Measurements from ENCODE around the genes FRZB and ZC3H15.

- PRO-cap = no peak
Measured at GRCh38 chr2:181034016-181034431, 53.6 kb downstream of the UBE2E3 start.

DNA sequence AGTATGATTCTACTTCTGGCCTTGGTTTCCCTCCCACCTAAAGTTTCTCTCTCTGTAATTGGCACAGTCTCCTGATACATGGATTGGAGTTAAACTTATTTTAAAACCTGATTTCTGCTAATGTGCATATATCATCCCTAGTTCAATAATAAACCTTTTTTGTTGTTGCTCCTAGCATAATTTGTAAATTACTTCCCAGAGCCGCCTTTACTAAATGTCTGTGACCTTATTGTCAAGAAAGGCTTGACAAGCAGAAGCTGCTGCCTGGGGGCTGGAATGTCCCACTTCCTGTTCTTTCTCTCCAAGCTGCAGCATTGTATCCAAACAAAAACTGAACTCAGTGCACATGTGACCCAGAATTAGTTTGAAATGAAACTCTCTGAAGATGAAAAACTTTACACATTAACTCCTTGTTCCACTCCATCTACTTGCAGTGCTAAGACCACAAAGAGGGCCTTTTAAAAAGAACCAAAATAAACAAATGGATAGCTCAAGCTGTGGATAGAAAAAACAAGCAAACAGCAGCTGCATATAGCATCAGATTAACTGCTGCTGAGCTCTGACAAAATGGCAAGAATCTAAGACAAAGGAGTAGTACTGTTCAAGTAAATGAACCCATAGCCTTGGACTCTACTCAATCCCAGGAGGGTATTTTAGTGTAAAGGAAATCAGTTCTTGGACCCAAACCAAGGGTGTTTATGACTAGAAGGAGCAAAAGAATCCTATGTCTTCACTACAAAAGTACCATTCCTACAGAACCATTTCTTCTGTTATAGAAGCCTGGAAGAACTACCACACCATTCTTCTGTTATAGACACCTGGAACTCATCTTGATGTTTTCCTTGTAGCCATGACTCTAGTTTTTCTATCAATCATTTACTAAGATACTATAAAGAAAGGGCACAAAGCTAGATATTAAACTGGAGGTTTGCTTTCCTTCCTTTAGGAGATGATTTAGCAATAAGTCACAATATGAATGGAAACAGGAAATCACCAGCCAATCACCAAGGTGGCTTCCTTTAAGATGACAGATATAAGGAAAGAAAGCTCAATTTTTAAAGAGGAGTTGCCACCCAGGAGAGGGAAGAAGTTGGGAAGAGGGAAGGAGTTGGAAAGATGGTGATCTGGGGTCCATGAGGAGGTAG lies 100.0 kb upstream of the NEUROD1 start:
- PRO-cap = no peak

- PRO-cap = no peak
Measured at GRCh38 chr2:181893002-181893582, 1.6 kb downstream of the ITPRID2 start.

GRCh38 chr2:181896332-181896779 lies 4.8 kb downstream of the ITPRID2 start:
- PRO-cap = no peak

- PRO-cap = no peak
Measured at GRCh38 chr2:181901582-181902854, 10.5 kb downstream of the ITPRID2 start.

DNA sequence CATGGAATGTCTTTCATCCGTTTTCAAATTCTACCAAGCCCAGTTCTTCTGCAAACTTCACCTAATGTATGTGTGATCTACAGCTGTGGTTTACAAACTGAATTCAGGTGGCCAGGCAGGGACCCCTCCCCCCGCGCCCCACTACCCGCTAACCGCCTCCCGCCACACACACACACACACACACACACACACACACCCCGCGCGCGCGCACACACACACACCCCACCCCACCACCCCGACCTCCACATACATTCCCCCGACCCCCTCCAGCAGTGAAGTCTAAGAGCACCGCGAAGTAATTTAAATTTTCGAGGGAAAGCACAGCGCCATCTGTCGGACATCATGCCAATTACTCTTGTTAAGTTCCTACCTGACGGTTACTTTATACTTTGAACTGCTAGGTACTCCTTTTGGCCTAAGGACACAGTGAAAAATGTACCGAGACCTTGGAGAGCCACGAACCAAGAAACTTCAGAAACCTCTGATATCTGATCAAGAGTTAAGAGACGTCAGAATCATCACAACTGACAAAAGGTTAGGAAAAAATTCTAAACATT lies 31.5 kb upstream of the PPP1R1C start:
- PRO-cap = no peak

DNA sequence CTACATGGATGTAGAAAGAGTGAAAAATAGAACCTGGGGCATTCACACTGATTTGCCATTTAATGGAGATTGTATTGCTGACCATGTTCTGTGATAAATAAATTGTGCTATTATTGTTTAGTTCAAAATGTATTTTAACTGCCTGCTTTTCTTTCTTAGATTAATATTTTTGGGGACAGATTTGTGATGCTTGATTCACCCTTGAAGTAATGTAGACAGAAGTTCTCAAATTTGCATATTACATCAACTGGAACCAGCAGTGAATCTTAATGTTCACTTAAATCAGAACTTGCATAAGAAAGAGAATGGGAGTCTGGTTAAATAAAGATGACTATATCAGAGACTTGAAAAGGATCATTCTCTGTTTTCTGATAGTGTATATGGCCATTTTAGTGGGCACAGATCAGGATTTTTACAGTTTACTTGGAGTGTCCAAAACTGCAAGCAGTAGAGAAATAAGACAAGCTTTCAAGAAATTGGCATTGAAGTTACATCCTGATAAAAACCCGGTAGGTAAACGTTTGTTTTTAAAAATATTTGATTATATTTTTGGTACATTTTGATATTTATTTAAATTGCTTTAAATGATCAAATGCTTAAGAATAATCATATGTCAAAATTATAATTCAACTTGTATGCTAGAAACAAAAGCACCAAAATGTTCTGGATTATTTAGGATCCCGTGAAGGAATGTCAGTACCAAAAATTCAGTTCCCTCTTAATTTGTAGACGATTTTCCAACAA lies 1.9 kb downstream of the DNAJC10 start:
- PRO-cap = no peak

DNA sequence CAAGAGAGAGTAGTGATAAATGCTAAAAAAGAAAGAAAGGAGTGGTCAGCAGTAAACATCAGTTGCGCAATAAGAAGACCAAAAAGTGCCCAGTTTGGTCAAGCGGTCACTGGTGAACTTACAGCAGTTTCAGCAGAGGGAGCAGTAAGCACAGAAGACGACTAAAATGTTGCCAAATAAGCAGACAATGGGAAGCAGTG lies 45.8 kb downstream of the DNAJC10 start:
- PRO-cap = no peak

GRCh38 chr2:182793144-182793368 lies 73.4 kb downstream of the FRZB start:
- PRO-cap = no peak

GRCh38 chr2:182866361-182866920 lies at the start of gene FRZB:
FRZB (minus strand) TSS chr2:182866637.
- PRO-cap = bidirectional peak, plus-strand start at chr2:182866723, minus-strand start at chr2:182866631

- PRO-cap = no peak
Measured at GRCh38 chr2:183056816-183057388, 18.6 kb upstream of the NCKAP1 start.

- PRO-cap = no peak
Measured at GRCh38 chr2:185276355-185276661, 462.3 kb upstream of the FSIP2 start.

DNA sequence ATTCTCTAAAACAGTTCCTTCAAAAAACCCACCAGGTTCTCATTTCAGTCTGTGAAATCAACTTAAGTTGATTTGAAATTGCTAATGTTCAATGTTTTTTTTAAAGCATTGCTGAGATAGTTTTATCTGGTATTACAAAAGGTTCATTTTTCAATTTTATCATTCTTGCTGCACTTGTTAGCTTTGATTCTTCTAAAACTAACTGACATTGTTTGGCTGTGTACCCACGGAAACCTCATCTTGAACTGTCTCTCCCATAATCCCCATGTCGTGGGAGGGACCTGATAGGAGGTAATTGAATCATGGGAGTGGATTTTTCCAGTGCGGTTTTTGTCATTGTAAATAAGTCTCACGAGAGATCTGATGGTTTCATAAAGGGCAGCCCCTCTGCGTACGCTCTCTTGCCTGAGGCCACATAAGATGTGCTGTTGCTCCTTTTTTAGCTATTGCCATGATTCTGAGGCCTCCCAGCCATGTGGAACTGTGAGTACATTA lies 331.4 kb upstream of the FSIP2 start:
- PRO-cap = no peak

- PRO-cap = no peak
Measured at GRCh38 chr2:186303717-186304305, 182.2 kb upstream of the ZC3H15 start.

- PRO-cap = bidirectional peak, plus-strand start at chr2:186485898, minus-strand start at chr2:186485735; bidirectional peak, plus-strand start at chr2:186486232, minus-strand start at chr2:186486133
Measured at GRCh38 chr2:186485667-186486409, at the start of gene ZC3H15. ZC3H15 (plus strand) TSS chr2:186486260.

DNA sequence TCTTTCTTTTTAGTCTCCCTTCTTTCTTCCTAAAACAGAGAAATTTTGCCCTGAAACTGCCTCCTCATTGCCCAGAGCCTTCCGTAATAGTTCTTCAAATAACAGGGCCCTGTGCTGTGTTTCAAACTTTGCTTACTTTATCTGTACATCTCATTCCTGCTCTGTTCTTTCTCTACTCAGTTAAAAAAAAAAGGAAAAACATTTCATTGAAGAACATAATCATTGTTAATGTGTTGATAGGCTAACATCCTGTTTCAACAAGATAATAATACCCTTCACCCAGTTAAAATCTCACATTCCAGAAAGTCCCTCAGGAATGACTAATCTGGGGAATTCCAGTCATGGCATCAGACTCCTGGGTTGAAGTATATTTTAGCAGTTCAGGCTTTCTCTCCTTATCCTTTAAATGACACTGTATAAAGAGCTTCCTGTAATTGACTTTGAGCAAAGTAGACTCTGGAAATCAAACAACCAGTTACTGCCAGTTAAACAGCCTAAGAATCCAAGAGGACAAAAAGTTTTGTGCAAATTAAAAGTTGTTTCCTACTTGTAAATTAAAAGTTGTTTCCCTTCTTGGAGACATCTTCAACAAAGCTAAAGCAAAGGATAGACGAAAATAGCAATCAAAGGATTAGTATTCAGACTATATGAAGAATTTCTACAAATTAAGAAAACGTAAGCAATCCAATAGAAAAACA lies 45.5 kb upstream of the ITGAV start:
- PRO-cap = no peak

- PRO-cap = no peak
Measured at GRCh38 chr2:186676603-186677164, 17.2 kb upstream of the FAM171B start.

DNA sequence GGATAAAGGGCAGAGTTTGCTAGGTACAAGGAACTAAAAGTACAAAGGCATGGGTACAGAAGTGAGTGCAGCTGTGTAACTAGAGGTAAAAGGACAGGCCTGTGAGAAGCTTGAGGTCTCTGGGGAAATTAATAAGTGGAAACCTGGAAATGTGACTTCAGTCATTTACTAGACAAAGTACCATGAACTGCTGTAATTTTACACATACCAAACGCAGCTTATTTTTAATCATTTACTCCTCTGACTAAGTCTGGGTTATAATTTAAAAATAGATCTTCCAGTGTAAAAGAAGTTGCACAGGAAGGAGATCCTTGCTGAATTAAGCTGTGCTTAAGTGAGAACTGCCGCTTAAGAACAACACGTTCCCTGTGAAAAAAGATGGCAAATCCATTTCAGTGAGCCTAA lies 44.5 kb downstream of the CALCRL start:
- PRO-cap = no peak

GRCh38 chr2:187520243-187520757 lies 33.9 kb downstream of the TFPI start:
- PRO-cap = no peak

DNA sequence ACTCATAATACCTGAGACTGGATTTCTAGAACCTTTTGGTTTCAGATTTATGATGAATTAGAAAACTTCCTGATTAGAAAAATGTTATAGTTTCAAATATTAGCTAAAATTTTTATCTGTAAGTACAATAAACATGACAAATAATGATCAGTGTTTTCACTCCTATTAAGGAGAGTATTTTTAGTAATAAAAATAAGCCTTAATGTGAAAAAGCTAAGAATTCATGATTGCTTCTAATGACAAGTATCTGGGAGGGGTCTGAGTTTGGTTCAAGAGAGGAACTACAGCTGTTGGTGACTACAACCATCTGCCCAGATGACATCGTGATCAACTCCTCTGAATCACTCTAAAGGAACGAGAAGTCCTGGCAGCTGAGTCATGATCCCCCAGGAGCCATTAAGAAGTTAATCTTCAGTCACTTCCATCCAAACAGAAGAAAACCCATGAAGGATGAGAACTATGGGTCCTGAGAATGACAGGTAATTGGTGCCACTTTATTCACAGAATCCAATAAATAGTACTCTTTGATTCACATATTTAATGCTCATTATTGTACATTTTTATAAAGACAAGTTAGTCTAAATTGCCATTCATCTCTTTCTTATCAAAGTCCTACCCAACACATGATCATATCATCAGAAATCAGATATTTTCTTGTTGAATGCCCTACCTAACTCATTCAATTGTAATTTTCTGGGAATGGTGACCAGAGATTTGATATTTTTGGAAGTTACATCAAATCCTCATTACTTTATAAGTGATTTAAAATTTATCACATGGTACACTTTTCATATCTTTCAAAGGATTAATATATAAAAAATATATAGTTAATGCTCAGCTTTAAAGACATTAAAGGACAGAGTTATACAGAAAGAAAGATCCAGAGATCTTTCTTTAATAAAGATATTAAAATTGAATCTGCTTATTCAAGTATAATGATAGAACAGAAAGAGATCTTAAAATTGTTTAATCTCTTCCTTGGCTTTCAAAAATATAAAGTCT lies 6.7 kb downstream of the TFPI start:
- PRO-cap = no peak

Data from pulmonary artery (tissue), 1 donor.